ENCODE results near the genes DUT, USP50 and MAPK6.

DNA sequence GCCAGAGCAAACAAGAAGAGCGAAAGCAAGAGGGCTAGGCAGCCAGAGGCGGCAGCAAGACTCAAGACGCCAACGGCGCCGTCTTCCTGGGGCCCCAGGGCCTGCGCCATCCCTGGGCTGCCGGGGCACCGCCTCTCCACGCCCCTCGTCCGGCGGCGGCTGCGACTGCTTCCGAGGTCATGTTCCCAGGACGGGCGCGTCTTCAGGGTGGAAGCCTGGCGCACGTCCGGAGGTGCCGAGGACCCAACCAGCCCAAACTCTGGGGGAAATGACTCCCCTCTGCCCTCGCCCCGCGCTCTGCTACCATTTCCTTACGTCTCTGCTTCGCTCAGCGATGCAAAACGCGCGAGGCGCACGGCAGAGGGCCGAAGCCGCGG is at the start of gene DUT:
Gene DUT (plus strand): TSS at position 182 of the 377 bp plus-strand sequence.
- RRBS, result under 1% methylated on average over 10 of the region's 37 CpGs
CAGE:
- cytosol, long polyA plus RNA, result start-site peak on the plus strand centred at position 194 of the sequence, 16 bp wide, 22 and 82 reads in 2 replicates
- long polyA plus RNA, result no peak
- nucleus, long polyA plus RNA, result no peak

DNA sequence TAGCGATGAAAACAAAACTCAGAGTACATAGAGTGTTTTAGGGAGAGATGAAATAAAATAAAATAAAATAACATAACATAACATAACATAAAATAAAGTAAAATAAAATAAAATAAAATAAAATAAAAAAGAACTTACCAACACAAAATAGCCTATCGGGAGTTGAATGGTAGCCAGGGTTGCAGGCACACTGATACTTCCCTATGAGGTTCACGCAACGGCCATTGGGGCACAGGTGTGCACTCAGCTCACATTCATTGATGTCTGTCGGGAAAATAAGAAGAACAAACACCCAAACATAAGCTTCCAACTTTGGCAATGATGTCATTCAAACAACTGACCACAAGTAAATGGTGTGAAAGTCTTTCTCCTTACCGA is 155.7 kb downstream of the DUT start:
- RRBS, result no CpG with 5 or more reads among the region's 6 CpGs
CAGE:
- cytosol, long polyA plus RNA, result no peak
- long polyA plus RNA, result no peak
- nucleus, long polyA plus RNA, result no peak

- RRBS, result no CpG with 5 or more reads among the region's 7 CpGs
CAGE:
- cytosol, long polyA plus RNA, result no peak
- long polyA plus RNA, result no peak
- nucleus, long polyA plus RNA, result no peak
Measured at GRCh38 chr15:48515167-48515653, 130.3 kb downstream of the FBN1 start.

DNA sequence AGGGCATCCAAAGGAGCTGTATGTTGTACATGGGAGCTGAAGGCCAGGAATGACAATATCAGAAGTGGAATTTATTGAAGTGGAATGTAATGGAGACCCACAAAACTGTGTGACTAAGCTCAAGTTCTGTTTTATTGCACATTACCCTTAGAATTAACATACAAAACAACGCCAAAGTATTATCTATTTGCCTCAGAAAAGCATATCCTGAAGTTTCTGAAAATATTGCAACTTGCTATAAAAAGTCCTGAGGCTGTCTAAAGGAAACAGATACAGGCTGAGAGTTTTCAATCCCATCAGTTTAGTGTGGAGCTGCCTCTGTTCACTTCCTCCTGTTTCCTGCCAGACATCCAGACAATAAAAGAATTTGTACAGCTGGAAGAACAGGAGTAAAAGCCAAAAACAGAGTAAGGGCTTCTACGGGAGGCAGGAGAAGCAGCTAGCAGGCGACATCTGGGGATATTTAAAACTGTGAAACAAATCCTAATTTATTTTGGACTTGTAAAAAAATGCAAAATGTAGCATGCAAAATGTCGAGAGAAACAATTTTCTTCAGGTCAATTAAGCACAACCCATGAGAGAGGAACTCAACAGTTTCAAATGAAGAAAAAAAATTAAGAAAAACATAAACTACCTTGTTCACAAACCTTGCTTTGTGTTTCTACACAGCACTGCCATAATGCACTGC is 108.7 kb downstream of the FBN1 start:
- RRBS, result no CpG with 5 or more reads among the region's 4 CpGs
CAGE:
- cytosol, long polyA plus RNA, result no peak
- long polyA plus RNA, result no peak
- nucleus, long polyA plus RNA, result no peak

DNA sequence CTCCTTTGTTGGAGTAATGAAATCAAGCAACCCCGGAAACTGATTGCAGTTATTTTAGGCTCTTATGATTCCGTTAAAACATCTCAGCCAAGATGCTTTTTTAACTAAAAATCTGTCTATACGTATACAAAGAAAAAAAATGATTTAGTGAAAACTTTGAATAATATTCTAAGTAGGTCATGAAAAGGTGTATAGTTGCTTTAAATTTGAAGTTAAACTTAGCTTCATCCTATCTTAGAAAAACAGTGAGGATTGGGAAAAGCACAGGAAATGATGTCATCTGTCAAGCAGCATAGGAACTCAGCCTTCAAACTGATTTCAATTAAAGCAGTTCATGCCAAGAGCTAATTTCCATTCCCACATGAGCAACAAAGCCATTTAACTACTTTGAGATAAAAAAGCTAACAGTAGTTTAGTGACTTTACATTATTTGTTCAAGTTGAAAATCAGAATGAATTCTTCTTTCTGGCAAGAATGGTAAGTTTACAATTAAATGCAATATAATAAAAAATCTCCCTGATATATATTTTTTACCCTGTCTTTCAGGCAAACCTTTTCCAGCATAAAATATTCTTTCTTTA is 42.8 kb downstream of the FBN1 start:
- RRBS, result no CpG with 5 or more reads among the region's 3 CpGs
CAGE:
- cytosol, long polyA plus RNA, result no peak
- long polyA plus RNA, result no peak
- nucleus, long polyA plus RNA, result no peak

- RRBS, result no CpG with 5 or more reads among the region's 1 CpG
CAGE:
- cytosol, long polyA plus RNA, result no peak
- long polyA plus RNA, result no peak
- nucleus, long polyA plus RNA, result start-site peak on the plus strand at chr15:49240530-49241216, 20 and 26 reads in 2 replicates
Measured at GRCh38 chr15:49240654-49241614, 70.9 kb downstream of the GALK2 start.

- RRBS, result no CpG with 5 or more reads among the region's 11 CpGs
CAGE:
- cytosol, long polyA plus RNA, result no peak
- long polyA plus RNA, result no peak
- nucleus, long polyA plus RNA, result no peak
Measured at GRCh38 chr15:50210374-50211061, 28.5 kb downstream of the SLC27A2 start.

DNA sequence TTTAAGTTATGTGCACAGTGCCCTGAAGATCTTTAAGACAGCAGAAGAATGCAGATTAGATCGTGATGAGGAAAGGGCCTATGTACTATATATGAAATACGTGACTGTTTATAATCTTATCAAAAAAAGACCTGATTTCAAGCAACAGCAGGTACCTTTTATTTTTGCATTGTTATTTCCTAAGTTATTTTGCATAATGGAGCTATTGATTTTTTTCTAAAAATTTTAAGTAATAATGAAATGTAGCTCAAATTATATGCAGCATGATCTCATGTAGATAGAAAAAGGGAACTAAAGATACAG is 17.1 kb downstream of the USP8 start:
- RRBS, result no CpG with 5 or more reads among the region's 2 CpGs
CAGE:
- cytosol, long polyA plus RNA, result no peak
- long polyA plus RNA, result start-site peak on the plus strand centred at position 57 of the sequence, 40 bp wide, 22 and 19 reads in 2 replicates
- nucleus, long polyA plus RNA, result no peak

DNA sequence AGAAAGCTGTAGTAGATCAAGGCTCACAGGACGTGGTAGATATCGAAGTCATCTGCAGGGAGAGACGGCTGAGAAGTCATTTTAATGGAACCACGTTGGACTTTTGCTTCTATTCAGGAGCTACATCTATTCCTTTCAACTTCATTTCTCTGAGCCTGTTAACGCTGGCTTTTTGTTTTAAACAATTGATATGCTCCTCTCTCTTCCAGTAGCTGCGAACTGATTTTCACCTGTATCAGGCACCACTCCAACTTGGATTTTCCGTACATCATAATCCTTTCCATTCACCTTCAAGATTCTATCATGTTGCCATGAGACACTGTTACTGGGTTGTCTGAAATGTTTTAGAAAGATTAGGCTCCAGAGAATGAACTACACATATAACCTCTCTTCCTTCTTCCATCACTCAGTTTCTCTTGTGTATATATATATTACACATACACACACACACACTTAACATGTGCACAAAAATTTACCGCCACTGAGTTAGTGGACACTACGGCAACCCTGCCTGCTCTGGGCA is at the start of gene USP50:
Gene USP50 (minus strand): TSS at position 221 of the 523 bp plus-strand sequence.
- RRBS, result no CpG with 5 or more reads among the region's 9 CpGs
CAGE:
- cytosol, long polyA plus RNA, result no peak
- long polyA plus RNA, result no peak
- nucleus, long polyA plus RNA, result no peak

- RRBS, result 2% methylated on average over 4 of the region's 37 CpGs
CAGE:
- cytosol, long polyA plus RNA, result no peak
- long polyA plus RNA, result no peak
- nucleus, long polyA plus RNA, result no peak
Measured at GRCh38 chr15:50685671-50686469, 727 bp downstream of the TRPM7 start.

DNA sequence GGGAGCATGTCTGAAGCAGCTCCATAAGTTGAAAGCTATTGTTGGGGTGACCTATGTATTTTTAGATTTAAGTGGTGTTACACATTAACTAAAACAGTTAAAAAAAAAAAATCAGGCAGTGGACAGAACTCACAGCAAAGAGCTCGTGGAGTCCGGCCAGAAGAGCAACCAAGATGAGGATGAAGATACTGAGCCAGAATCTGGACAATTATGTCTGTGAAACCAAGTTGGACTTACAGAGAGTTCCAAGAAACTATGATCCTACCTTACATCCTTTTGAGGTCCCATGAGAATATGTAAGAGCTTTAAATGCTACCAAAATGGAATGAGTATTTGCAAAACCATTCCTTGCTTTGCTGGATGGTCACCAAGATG is 36.0 kb downstream of the AP4E1 start:
- RRBS, result no CpG with 5 or more reads among the region's 2 CpGs
CAGE:
- cytosol, long polyA plus RNA, result no peak
- long polyA plus RNA, result no peak
- nucleus, long polyA plus RNA, result no peak

DNA sequence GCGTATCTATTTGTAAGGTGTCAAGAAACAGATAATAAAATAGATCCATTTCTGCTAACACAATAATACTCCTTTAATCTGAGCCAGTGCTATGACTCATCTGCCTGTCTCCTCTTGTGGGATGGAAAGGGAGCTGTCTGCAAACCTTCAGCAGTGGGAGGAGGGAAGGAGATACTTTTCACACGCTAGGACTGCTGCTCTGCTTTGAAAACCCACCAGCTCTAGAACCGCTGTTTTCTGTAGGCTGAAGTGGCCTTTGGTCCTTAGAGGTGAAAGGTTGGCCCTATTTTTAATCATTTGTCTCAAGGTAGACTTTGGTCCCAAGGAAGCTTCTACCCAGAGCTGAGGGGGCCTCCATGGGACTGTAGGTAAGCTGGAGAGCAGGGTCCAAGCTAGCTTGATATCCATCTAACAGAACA is 3.4 kb upstream of the TNFAIP8L3 start:
- RRBS, result no CpG with 5 or more reads among the region's 3 CpGs
CAGE:
- cytosol, long polyA plus RNA, result no peak
- long polyA plus RNA, result no peak
- nucleus, long polyA plus RNA, result no peak

DNA sequence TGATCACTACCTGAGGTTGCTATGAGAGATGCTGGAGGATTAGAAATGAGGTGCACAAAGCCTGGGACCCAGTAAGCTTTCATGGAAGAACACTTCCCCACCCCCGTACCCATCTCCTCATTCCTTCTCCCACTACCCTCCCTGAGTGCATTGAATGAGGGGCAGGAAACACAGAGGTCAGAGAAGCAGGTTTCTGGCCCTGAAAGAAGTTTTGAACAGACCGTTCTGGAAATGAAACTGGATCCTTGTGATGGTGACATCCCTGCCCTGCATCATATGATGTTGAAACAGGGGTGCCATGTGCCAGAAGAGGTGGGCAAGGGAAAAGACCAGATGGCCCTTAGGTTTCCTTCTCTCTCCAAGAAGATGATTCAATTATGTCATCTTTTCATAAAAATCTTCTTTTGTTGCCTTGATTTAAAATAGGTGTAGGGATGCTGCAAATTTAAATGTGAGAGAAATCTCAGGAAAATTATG is 19.7 kb upstream of the TNFAIP8L3 start:
- RRBS, result no CpG with 5 or more reads among the region's 2 CpGs
CAGE:
- cytosol, long polyA plus RNA, result no peak
- long polyA plus RNA, result no peak
- nucleus, long polyA plus RNA, result no peak

DNA sequence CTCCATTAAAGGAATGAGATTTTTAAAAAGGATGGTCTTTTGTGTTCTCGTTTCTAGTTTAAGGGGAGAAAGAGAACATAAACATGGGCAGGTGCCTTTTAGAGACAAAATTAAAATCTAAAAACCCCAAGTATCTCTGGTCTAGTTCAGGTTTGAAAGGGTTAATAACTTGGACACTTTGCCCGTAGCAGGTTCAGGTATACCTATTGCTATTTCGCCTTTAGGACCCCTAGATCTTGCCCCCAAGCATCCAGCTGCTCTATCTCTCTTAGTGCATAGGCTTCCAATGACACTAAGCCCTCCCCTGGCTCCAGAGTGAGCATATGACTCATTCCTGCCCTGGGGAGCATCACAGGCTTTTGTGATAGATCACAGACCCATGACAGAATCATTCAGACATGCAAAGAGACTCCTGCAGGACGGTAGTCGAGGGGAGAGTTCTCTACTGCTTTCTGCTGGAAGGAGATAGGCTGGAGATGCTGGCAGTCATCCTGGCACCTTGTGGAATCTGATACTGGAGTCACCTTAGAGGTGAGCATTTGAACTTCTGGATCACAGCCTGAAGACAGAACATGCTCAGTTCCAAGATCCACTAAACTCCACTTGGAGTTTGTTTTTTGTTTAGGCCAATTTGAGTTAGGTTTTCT is 11.2 kb downstream of the LYSMD2 start:
- RRBS, result no CpG with 5 or more reads among the region's 5 CpGs
CAGE:
- cytosol, long polyA plus RNA, result no peak
- long polyA plus RNA, result no peak
- nucleus, long polyA plus RNA, result no peak

GRCh38 chr15:51907347-51907605 is 64.3 kb downstream of the LEO1 start:
- RRBS, result no CpG with 5 or more reads among the region's 5 CpGs
CAGE:
- cytosol, long polyA plus RNA, result no peak
- long polyA plus RNA, result no peak
- nucleus, long polyA plus RNA, result no peak

DNA sequence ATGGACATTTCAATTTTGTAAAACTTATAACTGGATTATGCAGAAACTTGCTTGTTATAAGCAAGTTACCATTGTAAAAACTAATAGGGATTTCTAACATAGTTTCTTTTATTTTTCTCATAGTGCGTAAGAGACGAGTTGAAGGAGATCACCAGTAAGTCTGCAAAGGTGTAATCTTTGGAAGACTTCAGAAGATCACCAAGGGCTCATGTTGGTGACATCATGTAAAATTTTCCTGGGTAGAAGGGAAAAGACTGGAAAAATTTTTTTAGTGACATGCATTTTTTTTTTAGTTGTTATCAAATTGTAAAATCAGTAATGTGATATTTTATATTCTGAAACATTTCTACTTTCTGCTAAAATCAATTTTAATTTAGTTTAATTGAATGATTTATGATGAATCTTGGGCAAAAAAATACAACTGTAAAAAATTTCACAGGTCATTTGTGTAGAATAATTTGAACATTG is 62.9 kb downstream of the LEO1 start:
- RRBS, result no CpG with 5 or more reads among the region's 2 CpGs
CAGE:
- cytosol, long polyA plus RNA, result no peak
- long polyA plus RNA, result no peak
- nucleus, long polyA plus RNA, result start-site peak on the plus strand centred at position 220 of the sequence, 116 bp wide, 26 and 96 reads in 2 replicates

DNA sequence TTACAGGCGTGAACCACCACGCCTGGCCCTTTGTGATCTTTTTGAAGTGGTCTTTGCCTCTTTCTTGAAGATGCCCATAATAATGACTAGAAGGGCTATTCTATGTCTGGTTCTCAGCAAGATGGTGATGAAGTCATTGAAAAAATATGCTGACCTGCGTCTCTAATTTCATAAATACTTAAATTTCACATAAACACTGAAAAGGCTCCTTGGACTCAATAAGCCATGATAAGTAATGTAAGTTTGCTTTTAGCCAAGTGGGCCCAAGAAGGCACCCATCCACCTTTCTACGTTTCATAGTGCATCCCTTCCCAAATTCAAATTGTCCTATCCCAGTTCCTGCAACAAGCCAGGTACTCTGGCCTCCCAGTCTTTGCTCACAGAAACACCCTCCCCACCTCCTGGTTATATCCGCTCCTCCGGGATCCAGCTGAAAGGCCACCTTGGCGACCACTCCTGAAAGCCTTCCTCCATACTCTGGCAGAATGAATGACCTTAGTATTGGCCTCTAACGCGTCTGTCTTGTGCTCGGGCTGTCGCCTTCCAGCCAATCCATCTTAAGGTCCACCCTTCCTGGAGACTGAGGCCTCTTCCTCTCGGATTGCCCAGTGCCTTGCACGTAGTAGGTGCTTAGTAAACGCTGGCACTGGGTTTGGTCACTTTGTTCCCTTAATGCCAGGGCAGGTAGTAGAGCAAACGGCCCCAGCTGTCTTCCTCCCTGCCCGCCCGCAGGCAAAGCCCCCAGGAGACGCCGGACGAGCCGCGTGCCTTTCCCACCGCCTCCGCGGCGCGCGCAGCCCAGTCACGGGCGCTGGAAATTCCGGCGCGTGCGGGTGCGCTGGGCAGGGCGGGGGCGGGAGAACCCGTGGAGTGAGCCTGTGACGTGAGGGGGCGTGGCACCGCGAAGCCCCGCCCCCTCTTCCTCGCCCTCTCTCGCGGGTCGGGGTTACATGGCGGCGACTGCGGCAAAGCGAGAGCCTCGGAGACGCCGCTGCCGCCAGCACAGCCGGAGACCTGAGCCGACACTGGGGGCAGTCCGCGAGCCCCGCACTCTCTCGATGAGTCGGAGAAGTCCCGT is at the start of gene MAPK6:
Gene MAPK6 (plus strand): TSS at position 919 of the 1,078 bp plus-strand sequence.
- RRBS, result 2% methylated on average over 18 of the region's 63 CpGs
CAGE:
- cytosol, long polyA plus RNA, result no peak
- long polyA plus RNA, result no peak
- nucleus, long polyA plus RNA, result start-site peak on the plus strand centred at position 929 of the sequence, 31 bp wide, 23 and 32 reads in 2 replicates

DNA sequence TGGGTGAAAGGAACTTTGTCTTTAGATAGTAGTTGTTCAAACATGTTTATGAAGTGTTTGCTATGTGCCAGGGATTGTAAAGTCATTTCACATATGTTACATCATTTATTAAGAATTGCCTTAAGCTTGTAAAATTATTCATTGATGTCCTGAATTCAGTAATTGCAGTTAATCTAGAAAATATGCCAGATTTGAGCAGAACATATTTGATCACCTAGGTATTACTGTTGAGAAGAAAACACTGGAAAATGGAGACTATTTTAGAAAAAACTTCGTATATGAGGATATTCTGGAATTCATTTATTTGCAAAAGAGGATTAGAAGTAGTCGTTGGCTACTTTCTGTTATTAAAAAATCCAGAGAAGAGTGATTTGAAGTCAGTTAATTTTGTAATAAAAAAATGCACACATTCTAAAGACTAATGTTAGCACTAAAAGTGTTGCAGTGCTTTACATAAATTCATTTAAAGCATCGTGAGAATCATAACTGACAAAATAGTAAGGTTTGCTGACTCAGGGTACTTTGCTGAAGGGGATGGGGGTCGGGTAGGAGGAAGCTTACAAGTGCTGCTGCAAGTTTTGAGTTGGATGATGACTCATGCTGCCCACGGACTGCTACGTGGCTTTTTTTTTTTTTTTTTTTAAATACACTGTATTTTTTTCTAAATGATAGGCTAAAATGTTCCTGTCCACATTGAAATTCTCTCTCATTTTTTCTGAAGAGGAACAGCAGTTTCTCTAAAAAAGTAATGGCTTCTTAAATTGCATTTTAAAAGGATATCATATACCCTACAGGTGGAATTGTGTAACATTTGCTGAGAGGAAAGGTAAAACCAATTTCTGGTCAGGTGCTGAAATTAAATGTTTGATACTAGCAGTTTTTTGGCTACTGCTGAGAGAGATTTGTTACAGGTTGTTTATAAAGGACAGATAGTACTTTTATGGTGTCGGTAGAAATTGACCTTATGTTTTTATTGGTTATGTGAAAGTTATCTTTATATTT is 2.0 kb downstream of the MAPK6 start:
- RRBS, result no CpG with 5 or more reads among the region's 7 CpGs
CAGE:
- cytosol, long polyA plus RNA, result no peak
- long polyA plus RNA, result no peak
- nucleus, long polyA plus RNA, result start-site peak on the plus strand centred at position 667 of the sequence, 320 bp wide, 48 and 47 reads in 2 replicates

DNA sequence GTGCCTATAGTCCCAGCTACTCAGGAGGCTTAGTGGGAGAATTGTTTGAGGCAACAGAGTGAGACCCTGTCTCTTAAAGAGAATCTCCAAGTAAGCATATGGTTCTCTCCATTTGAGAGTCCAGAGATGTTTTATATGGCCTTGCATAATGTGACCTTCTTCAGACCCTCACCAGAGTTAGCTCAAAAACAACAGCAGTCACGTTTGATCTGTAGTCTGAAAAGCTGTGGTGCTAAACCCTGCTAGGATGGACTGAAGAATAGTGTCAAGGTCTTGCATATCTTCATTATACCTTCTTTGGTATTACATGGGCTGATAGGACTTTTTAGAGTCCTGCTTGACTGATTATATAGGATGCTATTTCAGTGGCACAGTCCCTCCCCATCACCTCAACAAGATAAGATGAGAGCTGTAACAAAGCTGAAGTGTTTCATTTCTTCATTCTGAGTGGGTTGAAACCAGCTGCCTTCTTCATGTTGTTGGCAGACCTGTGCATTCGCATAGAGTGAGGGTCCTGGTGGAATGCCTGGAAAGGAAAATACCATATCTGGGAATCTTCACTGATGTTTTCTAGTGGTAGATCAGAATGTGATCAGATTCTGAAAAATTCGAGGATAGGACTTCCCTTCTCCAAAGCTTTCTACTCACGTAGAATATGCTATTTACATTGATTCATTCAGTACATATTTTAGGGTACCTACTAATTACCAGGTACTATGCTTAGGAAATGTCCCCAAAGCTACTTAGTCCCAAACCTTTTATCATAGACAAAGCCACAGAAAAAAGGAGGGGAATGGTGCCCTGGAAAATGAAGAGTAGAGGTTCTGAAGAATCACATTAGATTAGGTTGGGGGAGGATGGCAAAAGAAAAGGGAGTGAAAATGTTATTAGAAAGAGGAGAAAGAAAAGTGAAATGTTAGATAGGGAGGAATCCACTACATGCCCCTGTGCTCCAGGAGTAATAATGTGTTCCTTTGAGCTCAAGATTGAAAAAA is 18.4 kb downstream of the MAPK6 start:
- RRBS, result no CpG with 5 or more reads among the region's 4 CpGs
CAGE:
- cytosol, long polyA plus RNA, result no peak
- long polyA plus RNA, result no peak
- nucleus, long polyA plus RNA, result no peak

GRCh38 chr15:52071223-52071953 is 41.2 kb downstream of the BCL2L10 start:
- RRBS, result no CpG with 5 or more reads among the region's 13 CpGs
CAGE:
- cytosol, long polyA plus RNA, result no peak
- long polyA plus RNA, result no peak
- nucleus, long polyA plus RNA, result no peak